ENCODE data around the gene ZBED5.

GRCh38 chr11:10139768-10140284 lies 154.2 kb downstream of the SBF2 start:
- PRO-cap: no peak
- RAMPAGE, long total RNA, 3 experiments: no peak in any of the 3 experiments

DNA sequence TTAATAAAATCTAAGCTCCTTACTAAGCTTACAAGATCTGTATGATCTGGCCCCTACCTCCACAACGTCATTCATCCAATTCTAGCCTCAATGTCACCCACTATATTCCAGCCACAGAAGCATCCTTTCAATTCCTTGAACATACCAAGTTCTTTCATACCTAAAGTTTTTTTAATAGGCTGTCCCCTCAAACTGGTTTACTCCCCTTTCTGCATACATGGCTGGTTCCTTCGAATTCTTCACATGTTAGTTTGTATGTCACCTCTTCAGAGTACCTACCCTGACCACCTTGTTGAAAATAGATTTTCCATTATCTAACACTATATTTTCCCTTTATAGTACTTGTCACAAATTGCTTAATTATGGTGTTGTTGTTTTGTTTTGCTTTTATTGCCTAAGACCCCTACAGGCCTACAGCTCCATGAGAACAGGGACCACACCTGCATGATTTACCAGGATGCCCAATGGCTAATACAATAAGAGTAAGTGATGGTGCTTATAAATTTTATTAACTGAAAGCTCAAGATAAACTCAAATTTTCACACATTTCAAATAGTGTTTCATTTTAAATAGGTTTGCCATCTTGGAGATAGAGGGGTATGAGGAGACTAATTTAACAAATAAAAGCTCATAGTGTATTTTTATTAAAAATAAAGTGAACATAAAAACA lies 69.4 kb downstream of the SBF2 start:
- PRO-cap: no peak
- RAMPAGE, long total RNA, 3 experiments: no peak in any of the 3 experiments

DNA sequence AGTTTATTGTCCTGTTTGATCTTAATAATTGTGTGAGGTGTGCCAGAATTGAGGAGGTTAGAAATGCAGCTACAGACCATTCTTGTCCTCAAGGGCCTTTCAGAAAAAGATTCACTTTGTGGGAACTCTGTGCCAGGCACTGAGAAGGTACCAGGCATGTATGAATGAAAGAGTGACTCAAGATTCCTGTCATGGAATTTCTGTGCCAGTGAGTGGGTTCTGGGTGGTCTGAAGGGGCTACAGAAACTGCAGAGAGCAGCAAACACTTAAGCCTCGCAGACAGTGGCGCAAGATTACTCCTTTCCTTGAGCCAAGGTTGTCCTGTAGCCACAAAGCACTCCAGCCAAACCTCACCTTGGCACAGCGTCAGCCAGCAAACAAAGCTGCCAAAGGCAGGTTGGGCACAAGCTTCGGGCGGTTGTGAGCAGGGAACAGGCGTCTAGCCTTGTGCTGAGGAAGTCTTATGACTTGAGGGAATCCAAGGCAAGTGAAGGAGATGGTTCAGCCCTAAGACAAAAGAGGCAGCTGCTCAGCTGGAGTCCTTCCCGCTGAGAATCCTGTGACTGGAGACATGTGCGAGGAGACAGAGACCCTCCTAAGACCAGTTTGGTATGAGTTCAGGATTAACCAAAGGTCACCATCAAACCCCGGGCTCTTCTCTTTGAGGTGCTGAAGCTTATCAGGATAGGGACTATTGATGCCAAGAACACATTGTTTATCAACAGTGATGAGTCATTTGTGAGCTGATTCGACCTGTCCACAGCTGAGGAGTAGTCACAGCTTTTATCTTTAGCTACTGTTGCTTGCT lies 4.3 kb downstream of the ADM start:
- PRO-cap: bidirectional peak, plus-strand start at position 492 of the sequence, minus-strand start at position 465 of the sequence
- RAMPAGE, long total RNA, 3 experiments: no peak in any of the 3 experiments

DNA sequence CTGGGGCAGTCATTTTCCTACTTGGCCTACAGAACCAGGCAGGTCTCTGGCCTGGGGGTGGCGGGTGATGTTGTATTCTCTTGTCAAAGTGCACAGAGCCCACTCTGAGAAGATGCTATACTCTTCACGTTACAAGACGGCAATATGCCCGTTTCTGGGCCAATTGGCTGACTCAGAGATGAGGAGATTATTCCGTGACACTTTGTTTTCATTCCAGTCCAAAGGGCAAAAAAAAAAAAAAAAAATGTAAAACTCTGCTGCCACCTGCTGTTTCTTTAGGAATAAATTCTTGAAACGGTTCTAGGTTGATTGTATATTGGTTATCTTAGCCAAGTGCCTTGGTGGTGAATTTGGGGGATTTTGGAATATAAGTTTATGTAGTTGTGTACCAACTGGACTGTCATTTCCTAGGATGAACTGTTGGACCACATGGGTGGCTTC lies 18.1 kb downstream of the ADM start:
- PRO-cap: unidirectional peak, minus-strand start at position 119 of the sequence
- RAMPAGE, long total RNA, 3 experiments: no peak in any of the 3 experiments

GRCh38 chr11:10326806-10327124 lies 21.9 kb downstream of the ADM start:
- PRO-cap: no peak
- RAMPAGE, long total RNA, 3 experiments: no peak in any of the 3 experiments

- PRO-cap: no peak
- RAMPAGE, long total RNA, 3 experiments: no peak in any of the 3 experiments
Observed at GRCh38 chr11:10388182-10388452, 66.9 kb upstream of the AMPD3 start.

DNA sequence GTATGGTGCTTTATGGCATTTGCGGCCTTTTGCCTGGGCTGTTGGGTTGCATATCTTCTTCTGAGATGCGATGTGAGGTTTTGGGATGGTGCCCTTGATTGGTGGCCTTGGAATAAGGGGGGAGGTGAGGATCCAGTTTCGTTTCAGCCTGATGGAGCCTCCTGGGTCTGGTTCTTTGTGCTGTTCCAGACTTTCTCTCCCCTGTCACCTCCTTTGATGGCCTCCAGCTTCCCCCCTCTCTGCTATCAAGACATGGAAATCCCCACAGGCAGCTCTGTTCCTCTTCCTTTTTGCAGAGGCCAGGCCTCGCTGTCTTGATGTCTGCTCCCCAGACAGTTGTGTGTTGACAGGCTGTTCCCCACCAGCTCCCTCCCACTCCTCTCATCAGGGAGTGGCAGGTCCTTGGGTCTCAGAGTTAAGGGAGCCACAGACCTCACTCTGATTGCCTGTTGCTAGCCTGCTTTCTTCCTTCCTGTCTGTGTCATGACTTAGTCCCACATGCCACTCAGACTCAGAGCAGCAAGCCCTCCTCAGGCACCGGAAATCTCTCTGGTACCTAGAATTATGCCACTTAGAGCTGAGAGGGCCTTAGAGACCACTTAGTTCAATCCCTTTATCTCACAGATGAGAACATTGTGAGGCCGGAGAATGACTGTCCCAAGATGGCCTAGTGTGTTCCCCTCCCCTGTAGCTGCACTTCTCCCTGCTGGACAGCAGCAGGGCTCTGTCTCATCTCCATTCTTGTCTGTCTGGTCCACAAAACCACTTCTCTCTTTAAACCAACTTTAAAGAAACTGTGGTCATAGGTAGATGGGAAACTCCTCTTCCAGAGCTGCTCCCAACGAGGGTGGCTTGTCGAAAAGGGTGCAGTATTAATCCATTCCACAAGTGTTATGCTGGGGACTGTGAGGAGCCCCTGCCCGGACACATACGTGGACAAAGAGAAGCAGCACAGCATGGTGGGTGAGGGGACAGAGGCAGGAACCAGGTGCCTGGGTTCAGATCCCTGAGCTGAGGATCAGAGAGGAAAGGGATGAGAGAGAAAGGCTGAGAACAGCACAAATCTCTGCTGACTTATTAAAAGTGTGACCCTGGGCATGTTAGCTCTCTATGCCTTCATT lies 4.1 kb downstream of the AMPD3 start:
- PRO-cap: no peak
- RAMPAGE, long total RNA, 3 experiments: no peak in any of the 3 experiments

- PRO-cap: no peak
- RAMPAGE, long total RNA, 3 experiments: no peak in any of the 3 experiments
Observed at GRCh38 chr11:10468459-10469172, 13.6 kb downstream of the AMPD3 start.

GRCh38 chr11:10490384-10491632 lies 35.7 kb downstream of the AMPD3 start:
- PRO-cap: no peak
- RAMPAGE, long total RNA, 3 experiments: no peak in any of the 3 experiments

GRCh38 chr11:10603025-10603547 lies 34.6 kb upstream of the LYVE1 start:
- PRO-cap: no peak
- RAMPAGE, long total RNA, 3 experiments: no peak in any of the 3 experiments

GRCh38 chr11:10657334-10657970 lies 36.1 kb downstream of the IRAG1 start:
- PRO-cap: no peak
- RAMPAGE, long total RNA, 3 experiments: no peak in any of the 3 experiments

DNA sequence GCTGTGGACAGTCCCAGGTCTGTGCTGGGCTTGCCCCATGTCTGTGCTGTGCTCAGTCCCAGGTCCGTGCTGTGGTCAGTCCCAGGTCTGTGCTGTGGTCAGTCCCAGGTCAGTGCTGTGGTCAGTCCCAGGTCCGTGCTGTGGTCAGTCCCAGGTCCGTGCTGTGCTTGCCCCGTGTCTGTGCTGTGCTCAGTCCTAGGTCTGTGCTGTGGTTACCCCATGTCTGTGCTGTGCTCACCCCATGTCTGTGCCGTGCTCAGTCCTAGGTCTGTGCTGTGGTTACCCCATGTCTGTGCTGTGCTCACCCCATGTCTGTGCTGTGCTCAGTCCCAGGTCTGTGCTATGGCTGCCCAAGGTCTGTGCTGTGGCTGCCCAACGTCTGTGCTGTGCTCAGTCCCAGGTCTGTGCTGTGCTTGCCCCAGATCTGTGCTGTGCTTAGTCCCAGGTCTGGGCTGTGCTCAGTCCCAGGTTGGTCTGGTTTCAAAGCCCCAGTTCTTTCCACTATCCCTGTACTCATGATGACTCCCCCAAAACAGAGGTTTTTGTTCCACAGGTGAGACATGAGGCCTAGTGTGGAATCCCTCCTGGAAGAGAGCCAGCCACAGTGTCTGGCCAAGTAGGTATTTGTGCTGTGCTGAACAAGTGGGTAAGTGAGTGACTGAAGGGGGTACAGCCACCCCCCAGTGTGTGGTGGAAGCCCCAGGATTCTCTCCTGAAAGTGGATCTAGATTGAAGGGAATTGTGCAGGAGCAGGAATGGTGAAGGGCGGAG lies 34.8 kb downstream of the IRAG1 start:
- PRO-cap: no peak
- RAMPAGE, long total RNA, 3 experiments: no peak in any of the 3 experiments

DNA sequence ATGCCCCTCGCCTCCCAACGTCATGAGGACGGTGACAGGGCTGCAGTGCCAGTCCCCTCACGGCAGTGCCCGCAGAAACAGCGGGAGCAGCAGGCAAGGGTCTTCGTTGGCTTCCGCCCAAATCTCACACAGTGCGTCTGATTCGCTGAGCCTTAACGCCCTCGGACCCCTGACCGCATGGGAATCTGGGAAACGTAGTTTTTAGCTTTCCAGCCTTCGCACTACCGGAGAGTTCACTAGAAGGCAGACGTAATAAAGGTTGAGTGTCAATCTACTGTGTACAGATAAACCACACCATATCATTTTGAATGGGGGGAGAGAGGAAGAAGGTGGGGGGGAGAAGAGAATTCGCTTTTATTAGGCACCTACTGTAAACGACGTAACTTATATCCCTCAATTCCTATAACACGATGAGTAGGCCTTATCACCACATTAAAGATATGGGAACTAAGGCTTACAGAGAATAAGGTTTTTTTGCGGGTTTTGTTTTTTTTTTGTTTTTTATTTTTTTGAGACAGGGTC lies 21.8 kb upstream of the CTR9 start:
- PRO-cap: no peak
- RAMPAGE, long total RNA, 3 experiments: no peak in any of the 3 experiments

DNA sequence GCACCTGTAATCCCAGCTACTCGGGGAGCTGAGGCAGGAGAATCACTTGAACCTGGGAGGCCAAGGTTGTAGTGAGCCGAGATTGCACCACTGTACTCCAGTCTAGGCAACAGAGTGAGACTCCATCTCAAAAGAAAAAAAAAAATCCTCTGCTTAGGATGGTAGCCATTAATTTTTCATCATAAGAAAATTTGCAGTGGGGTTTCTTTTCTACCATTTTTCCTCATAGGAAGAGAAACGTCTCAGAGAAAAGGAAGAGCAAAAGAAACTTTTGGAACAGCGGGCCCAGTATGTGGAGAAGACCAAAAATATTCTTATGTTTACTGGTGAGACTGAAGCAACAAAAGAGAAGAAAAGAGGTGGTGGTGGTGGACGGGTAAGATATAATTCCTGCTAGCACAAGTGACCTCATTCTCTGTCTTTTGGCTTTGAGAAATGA lies 21.9 kb downstream of the CTR9 start:
- PRO-cap: no peak
- RAMPAGE, long total RNA, 3 experiments: no peak in any of the 3 experiments

GRCh38 chr11:10778498-10779007 lies 27.5 kb downstream of the CTR9 start:
- PRO-cap: bidirectional peak, plus-strand start at chr11:10778890, minus-strand start at chr11:10778663
- RAMPAGE, long total RNA, 3 experiments: no peak in any of the 3 experiments

DNA sequence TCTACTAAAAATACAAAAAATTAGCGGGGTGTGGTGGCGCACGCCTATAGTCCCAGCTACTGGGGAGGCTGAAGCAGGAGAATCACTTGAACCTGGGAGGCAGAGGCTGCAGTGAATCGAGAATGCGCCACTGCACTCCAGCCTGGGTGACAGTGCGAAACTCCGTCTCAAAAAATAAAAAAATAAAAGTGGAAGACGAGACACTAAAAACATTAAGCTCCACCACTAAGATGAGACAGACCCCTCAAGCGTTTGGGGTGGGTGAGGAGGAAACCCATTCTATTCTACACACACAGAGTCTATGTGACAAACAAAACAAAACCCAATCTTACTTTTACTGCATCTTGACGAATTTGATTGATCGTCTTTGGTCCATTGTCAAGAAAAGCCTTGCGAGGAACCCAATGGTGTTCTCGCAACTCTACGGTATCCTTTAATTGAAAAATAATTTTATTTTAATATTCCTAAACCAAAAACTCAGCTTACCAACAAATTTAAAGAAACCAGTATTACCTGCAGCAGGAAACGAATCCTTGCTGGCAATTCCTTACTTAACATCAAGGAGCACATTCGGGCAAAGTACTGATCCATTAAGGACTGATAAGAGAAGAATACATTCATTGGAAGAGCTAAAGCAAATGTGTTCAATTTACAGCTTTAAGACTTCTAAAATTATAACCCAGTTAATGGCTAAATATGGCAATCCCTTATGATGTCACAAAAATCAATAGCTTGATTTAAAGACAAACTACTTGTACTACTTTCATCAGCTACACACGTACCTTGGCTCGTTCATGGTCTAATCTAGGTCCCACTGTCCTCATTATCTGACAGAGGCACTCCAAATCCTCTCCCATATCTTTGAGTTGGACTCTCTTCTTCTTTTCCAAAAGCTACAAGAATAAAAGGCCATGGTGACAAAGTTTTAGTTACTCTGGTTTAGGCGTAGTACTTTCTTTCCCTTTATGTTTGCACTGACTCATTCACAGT lies 5.7 kb downstream of the EIF4G2 start:
- PRO-cap: no peak
- RAMPAGE, long total RNA, 3 experiments: no peak in any of the 3 experiments

DNA sequence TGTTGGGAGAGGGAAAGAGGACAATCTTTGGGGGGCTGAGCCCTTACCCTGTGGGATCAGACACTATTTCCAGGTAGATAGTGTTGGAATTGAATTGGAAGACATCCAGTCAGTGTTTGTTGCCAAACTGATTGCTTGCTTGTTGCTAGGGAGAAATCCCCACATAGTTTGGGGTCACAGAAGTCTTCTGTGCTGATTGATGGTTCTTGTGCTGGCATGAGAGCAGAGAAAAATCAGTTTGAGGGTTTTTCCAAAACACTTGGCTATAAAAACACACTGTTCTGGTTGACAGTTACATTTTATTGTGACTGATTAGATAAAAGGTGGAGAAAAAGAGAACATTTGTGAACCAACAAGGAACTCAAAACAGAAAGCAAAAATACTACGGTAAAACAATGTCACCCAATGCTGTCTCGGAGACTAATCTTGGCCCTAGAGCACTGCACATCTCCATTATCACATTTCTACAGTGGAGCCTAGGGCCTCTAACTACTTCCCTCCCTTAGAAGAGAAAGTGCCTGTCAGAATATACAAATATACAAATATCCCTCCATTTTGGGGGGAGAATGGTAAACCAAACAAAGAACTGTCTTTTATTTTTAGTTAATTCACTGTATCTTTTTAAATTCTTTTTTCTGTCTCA lies 14.5 kb upstream of the EIF4G2 start:
- PRO-cap: no peak
- RAMPAGE, long total RNA, 3 experiments: no peak in any of the 3 experiments

DNA sequence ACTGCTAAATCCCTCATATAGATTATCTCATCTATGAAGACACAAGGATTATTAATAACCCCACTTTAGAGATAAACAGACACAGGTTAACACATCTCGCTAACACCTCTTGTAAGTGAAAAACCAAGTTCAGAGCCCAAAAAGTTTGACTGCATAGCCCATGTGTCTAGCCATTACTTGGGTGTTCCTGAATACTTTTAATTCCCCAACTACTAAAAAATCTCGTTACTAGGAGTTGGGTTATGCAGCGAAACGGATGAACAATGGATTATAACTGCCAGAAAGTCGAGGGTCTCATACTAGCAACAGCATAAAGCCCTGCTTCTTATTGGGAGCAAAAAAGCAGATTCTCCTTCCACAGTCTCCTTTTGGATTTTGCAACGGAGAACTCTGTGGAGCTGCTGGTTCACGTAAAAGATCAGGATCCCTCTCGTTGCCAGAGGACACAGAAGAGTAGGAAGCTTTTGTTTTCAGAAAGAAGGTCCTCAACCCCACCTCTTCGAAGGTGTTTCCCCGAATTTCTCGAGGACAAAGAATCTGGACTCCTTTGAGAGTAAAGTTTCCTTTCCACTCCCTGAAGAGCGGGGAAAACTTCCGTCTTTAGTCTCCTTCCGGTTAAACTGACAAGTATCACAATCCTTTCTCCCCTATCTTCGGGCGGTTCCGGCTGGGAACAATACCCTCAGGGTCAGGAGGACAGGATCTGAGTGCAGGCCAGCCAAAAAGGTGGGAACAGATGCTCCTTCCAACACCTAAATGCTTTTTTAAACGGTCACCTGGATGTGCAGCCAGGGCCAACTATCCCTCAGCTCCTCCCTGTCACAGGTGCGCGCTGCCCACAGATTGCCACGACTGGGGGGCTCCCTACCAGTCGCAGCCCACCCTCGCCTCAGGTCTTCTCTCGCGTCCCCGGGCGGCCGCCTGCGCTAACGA lies 859 bp downstream of the ZBED5 start:
- PRO-cap: bidirectional peak, plus-strand start at position 679 of the sequence, minus-strand start at position 625 of the sequence
- RAMPAGE, long total RNA, 3 experiments: no peak in any of the 3 experiments

DNA sequence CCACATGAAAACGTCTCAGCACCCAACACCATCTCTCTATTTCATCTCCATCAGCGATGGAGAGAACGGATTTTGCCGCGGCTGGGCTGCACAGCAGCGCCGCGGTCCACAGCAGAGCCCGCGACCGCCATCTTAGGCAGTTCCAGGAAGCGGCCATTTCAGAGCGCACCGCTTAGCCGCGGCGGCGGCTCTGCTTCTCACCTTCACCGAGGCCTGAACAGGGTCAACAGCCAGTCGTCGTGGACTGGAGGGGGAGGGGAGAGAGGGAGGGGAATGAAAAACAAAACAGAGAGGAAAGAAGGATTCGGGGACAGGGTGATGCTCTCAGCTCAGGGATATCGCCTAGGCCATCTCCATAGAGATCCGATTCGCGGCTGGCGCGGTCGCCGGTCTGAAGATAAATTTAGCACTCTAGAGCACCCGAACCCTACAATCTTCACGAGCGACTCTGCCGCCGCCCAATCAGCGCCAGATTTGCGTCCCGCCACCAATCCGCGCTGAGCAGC lies at the start of gene ZBED5:
ZBED5 (minus strand) TSS at position 393 of the 506 bp plus-strand sequence.
- PRO-cap: bidirectional peak, plus-strand start at position 139 of the sequence, minus-strand start at position 157 of the sequence; bidirectional peak, plus-strand start outside the sequence, minus-strand start at position 405 of the sequence
- RAMPAGE, long total RNA, 3 experiments: start-site peak on the minus strand in 3 of 3 experiments, centred at positions 369 to 385 of the sequence, 34 to 93 reads per replicate

GRCh38 chr11:11584131-11584756 lies 37.6 kb downstream of the GALNT18 start:
- PRO-cap: no peak
- RAMPAGE, long total RNA, 3 experiments: no peak in any of the 3 experiments